Skeletal muscle tissue (tissue), 7 donors: ENCODE data around the gene GLI2.

DNA sequence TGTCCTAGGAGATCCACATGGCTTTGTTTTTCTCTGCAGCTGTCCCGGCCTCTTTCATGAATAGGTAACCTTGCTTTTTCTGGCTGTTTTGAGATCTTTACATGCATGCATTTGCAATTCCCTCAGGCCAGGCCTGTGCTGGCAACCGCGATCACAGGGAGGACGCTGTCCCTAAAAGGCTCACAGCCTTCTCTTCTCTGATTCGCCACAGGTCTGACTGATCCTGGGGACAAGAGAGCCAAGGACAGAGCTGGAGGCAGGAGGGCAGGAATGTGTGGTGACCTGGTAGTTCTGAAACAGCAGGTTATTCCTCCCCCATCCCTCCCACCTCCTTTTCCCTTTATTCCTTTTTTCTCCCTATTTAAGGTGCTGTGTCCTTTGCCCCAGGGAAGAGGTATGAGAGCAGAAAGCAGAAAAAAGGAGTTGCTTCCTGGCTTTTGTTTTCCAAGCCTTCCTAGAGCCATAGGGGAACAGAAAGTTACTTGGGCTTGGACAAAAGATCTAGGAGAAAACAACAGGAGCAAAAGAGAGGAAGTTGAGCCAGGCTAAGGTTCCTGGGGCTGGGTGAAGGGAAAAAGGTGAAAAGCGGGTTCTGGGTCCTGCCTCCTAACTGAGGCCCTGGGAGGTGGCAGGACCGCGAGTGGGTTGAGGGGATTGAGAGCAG lies 21.9 kb downstream of the TMEM177 start:
- PRO-cap, 3 experiments, result no peak in any of the 3 experiments
- RAMPAGE, long total RNA, result no peak
- RRBS, 2 experiments, result no CpG with 5 or more reads among the region's 8 CpGs

DNA sequence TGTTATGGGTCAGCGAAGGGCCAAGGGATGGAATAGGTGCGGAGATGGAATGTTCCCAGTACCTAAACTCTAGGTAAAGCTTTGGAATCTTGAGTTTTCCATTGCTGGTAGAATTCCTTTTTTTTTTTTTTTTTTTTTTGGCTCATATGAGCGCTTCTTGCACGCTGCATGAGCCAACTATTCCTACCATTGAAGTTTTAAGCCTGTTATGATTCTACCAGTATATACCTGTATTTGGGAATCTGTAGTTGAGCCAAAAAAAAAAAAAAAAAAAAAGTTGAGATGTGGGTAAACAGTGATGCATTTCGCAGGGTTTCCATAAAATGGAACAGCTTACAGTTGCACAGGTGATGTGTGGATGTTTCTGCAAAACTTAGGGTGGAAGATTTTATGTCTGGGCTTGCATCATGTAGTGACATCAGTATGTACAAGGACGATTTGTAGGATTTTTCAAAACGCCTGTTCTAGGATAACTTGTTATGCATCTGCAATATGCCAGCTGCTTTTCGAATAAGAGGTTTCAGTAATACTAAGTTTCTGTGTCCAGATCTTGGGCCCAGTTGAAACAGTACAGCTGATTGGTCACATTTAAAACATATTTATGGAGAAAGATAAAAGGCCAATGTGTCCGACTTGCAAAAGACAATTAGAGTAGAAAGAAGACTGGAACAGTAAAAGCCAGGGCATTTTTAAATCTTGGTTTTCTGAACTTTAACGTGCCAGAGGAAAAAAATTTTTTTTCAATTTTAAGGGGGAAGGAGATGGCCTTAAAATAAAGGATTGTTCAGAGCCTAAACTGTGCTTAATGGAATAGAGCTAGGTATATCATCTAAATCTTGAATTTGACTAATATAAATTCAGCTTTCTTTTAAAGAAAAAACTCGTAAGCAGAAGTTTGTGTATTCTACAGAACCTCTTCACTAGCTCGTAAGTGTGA lies 1.2 kb downstream of the PTPN4 start:
- PRO-cap, 3 experiments, result no peak in any of the 3 experiments
- RAMPAGE, long total RNA, result no peak
- RRBS, 2 experiments, result no CpG with 5 or more reads among the region's 12 CpGs

DNA sequence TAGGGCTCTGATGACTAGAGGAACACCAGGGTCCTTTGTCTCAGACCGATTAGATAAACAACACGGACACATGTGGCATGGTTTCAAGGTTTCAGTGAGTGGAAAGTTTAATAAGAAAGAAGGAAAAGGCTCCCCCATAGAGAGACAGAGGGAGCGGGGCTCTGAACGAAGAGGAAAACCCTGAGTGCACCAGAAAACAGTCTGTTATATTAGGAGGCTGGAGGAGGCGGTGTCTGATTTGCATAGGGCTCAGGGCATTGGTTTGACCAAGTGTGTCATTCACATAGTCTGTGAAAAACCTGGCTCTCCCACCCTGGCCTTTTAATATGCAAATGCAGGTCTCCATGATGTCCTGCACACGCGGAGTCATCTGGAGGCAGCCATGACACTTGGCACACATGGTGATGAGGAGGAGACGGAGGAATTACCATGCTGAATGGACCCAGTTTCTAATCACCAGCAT lies 94.1 kb downstream of the PTPN4 start:
- PRO-cap, 3 experiments, result no peak in any of the 3 experiments
- RAMPAGE, long total RNA, result no peak
- RRBS, 2 experiments, result no CpG with 5 or more reads among the region's 8 CpGs

DNA sequence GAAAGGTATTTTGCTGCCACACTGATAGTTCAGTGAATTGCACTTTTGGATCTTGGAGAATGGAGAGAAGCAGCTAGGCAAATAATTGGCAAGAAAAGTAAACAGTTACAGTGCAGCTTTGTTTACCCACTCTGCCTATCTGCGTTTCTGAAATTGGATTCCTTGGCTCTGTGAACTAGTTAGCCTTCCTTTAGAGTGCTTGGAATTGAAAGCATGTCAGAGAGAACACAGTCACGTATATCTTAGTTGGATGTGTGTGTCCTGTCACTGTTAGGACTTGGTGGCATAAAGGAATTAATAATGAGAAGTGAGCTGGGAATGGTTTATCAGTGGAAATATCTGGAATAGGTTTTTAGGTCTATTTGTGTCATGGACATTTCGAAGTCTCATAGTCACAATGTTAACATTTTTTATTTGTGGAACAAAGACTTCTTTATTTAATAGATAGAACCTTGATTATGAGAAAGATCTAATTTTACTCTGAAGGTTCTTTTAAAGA lies 54.4 kb downstream of the EPB41L5 start:
- PRO-cap, 3 experiments, result no peak in any of the 3 experiments
- RAMPAGE, long total RNA, result no peak
- RRBS, 2 experiments, result no CpG with 5 or more reads among the region's 3 CpGs

DNA sequence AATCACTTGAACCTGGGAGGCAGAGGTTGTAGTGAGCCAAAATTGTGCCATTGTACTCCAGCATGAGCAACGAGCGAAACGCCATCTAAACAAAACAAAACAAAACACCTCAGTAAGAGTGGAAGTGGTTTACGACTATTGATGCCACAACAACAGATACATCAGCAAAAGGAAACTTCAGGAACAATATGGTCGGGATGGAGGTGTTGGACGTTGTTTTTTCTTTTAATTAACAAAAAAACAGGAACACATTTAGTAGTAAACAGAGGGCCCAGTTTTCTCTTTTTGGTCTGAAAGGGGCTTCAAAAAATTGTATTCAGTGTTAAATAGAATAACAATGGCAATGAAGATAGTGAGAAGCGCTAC lies 9.8 kb upstream of the TMEM185B start:
- PRO-cap, 3 experiments, result no peak in any of the 3 experiments
- RAMPAGE, long total RNA, result no peak
- RRBS, 2 experiments, result no CpG with 5 or more reads among the region's 7 CpGs

DNA sequence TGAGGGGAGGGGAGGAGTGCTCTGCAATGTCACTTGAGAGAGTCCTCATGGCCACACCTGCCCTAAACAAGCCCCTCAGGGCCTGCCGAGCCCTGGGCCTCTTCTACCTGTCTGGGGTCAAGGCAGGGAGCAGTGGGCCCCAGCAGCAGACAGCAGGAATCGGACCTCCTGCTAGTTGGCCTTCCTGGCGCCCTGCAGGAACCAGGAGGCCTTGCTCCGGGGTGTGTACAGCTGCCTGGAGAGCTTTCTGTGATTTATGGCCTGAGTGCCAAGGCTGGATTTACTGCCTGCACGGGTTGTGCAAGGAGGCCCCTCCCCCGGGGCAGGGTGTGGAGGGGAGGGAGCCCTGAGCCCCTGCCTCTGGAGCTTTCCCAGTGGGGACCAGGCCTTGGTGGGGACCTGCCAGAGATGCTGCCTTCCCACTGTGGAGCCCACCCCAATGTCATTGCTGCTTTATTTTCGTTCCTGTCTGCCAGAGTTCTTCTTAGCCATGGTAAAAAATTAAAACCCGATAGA lies 7.2 kb upstream of the RALB start:
- PRO-cap, 3 experiments, result no peak in any of the 3 experiments
- RAMPAGE, long total RNA, result no peak
- RRBS, 2 experiments, result 4 to 11% methylated on average over 3 of the region's 8 CpGs

DNA sequence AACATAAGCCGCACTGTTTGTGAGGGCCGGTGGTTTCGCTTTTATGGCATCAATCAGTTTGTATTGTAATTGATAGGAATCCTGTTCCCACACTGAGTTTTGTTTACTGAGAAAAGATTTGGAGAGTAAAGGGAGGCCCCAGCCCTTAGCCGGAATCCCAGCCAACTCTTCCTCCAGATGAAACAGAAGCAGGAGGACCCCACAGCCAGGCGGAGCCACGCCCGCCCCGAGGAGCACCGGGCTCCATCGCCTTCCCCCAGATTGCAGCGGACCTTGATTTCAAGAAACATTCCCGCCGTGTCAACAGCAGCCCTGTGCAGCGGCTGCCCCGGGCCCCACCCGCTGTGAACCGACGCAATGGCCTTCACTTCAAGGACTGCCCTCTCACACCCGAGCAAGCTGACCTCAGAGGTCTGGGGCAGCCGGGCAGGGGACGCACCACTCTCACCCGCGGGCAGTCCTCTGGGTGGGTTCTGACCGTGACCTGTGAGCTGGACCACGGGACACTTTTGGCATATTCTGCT lies 32.3 kb upstream of the INHBB start:
- PRO-cap, 3 experiments, result no peak in any of the 3 experiments
- RAMPAGE, long total RNA, result no peak
- RRBS, 2 experiments, result 28 to 31% methylated on average over 18 of the region's 25 CpGs

GRCh38 chr2:120398903-120399849 lies 53.2 kb downstream of the INHBB start:
- PRO-cap, 3 experiments, result no peak in any of the 3 experiments
- RAMPAGE, long total RNA, result no peak
- RRBS, 2 experiments, result 74 to 80% methylated on average over 3 to 6 of the region's 24 CpGs

DNA sequence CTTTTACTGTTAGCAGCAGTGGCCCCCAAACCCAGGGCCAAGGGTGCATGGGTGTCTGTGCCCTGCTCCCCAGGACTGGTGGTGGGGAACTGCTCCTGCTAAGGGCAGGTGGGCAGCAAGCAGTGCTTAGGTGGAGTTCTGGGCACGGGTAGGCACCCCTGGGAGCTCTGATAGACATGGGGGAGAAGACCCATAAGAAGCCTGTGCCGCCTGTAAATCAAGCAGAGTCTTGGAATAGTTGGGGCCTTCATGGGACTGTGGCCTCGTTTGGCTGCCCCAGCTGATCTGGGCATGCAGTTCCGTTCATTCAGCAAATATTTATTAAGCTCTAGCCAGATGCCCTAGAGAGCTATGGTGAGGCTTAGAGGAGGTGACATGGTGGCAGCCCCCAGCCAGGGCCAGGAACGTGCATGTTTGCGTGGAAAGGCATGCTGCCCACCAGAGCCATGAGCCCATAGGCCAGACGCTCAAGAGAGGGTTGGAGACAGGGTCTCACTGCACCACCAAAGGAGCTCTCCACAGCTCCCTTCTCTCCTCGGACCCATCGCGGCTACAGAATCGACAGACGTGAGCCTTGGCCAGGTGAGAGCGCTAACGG lies 135.5 kb downstream of the INHBB start:
- PRO-cap, 3 experiments, result no peak in any of the 3 experiments
- RAMPAGE, long total RNA, result no peak
- RRBS, 2 experiments, result no CpG with 5 or more reads among the region's 14 CpGs

DNA sequence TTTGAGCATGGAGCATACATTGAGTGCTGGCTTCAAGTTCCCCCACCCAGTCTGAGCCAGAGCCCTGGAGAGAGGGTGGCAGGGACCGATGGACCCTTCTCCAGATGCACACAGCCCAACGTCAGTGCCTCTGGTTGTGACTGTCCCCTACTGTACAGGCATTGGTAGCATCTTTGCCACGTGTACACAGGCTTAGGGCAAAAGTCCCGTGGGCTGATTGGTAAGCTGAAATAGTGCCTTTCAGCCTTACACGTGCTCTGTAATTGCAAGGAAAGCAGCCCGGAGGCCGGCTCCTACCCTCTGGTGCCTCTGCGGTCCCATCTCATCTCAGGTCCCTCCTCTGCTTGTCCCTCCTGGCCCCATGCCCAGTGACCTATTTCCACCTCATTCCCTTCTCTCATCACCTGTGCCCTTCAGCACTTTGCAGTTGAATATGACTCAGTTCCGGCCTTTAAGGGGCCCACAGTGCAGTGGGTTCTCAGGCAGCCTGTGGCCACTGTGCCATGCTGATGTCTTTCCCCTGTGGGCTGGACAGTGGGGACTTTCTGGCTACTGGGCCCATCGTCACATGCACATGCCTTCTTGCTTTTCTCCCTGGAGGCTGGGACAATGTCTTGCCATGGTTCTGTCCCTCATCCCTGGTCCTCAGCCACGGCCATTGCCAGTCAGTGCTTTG lies 154.2 kb downstream of the INHBB start:
- PRO-cap, 3 experiments, result peak in 1 of 3 experiments; most common plus-strand start position 441 of the sequence (in 1)
- RAMPAGE, long total RNA, result no peak
- RRBS, 2 experiments, result no CpG with 5 or more reads among the region's 11 CpGs

GRCh38 chr2:120541255-120542123 lies 194.2 kb upstream of the GLI2 start:
- PRO-cap, 3 experiments, result peak in 2 of 3 experiments; most common plus-strand start chr2:120541762 (in 1); most common minus-strand start chr2:120541600 (in 2)
- RAMPAGE, long total RNA, result no peak
- RRBS, 2 experiments, result no CpG with 5 or more reads among the region's 16 CpGs

GRCh38 chr2:120543755-120544231 lies 191.9 kb upstream of the GLI2 start:
- PRO-cap, 3 experiments, result peak in 2 of 3 experiments; most common plus-strand start chr2:120544125 (in 1); most common minus-strand start chr2:120543879 (in 1)
- RAMPAGE, long total RNA, result no peak
- RRBS, 2 experiments, result no CpG with 5 or more reads among the region's 14 CpGs

GRCh38 chr2:120553284-120553607 lies 182.4 kb upstream of the GLI2 start:
- PRO-cap, 3 experiments, result peak in 1 of 3 experiments; most common minus-strand start chr2:120553385 (in 1)
- RAMPAGE, long total RNA, result no peak
- RRBS, 2 experiments, result no CpG with 5 or more reads among the region's 10 CpGs

GRCh38 chr2:120589591-120590446 lies 145.8 kb upstream of the GLI2 start:
- PRO-cap, 3 experiments, result peak in 1 of 3 experiments; most common minus-strand start chr2:120589914 (in 1)
- RAMPAGE, long total RNA, result no peak
- RRBS, 2 experiments, result no CpG with 5 or more reads among the region's 10 CpGs

GRCh38 chr2:120596837-120597462 lies 138.7 kb upstream of the GLI2 start:
- PRO-cap, 3 experiments, result no peak in any of the 3 experiments
- RAMPAGE, long total RNA, result no peak
- RRBS, 2 experiments, result 19 to 25% methylated on average over 4 of the region's 11 CpGs

DNA sequence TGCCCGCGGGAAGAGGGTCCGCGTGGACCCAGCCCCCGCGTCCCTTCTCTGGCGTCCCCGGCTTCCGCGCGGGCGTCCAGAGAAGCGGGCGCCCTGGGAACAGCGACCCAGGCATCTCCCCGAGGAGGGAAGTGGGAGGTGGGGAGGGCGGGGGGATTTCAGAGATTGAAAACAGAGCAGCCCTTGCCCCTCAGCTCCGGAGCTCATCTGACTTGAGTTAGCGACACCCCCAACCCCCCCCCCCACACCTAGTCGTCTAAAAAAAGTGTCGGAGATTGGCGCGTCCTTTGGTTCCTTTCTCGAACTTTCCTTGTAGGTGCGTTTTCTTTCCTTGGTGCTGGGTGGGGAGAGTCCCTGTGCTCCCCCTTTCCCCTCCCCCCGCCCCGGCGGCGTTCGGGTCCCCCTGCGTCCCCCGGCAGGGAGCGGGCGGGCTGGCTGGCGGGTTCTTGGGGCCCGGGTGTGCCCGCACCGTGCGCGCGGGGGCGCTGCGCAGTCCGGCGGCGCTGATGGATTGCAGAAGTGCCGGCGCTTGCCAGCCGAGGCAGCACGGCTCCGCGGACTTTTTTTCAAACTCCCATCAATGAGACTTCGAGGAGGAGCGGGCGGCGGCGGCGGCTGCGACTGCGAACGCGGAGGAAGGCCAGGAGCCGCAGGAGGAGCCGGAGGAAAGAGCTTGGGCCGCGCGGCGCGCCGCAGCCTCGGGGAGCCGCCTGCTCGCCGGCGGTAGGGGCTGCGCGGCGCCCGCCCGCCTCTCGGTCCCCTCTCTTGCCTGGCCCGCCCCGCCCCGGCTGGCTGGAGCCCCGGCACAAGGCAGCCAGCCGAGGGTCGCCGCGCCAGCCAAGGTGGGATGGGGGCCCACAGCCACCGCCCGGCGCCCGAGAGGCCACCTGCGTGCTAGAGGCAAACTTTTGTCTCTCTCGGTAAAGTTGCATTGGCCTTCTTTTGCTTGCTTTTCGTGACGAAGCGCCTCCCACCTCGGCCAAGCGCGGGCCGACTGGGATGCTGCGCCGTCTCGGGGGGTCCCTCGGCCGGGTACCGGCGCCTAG lies at the start of gene GLI2:
Gene GLI2 (plus strand): TSS at position 503 of the 1,046 bp plus-strand sequence.
- PRO-cap, 3 experiments, result peak in 2 of 3 experiments; most common plus-strand start position 591 of the sequence (in 2)
- RAMPAGE, long total RNA, result no peak
- RRBS, 2 experiments, result 2 to 3% methylated on average over 47 to 63 of the region's 109 CpGs

- PRO-cap, 3 experiments, result peak in 1 of 3 experiments; most common plus-strand start chr2:120741671 (in 1); most common minus-strand start chr2:120741569 (in 1)
- RAMPAGE, long total RNA, result no peak
- RRBS, 2 experiments, result 4 to 5% methylated on average over 37 of the region's 84 CpGs
These were observed 6.0 kb downstream of the GLI2 start for GRCh38 chr2:120741239-120742464.

GRCh38 chr2:121256711-121257460 lies 28.1 kb downstream of the TFCP2L1 start:
- PRO-cap, 3 experiments, result no peak in any of the 3 experiments
- RAMPAGE, long total RNA, result no peak
- RRBS, 2 experiments, result 76% methylated on average over 2 of the region's 13 CpGs; no CpG with 5 or more reads in 1 of the 2 experiments

DNA sequence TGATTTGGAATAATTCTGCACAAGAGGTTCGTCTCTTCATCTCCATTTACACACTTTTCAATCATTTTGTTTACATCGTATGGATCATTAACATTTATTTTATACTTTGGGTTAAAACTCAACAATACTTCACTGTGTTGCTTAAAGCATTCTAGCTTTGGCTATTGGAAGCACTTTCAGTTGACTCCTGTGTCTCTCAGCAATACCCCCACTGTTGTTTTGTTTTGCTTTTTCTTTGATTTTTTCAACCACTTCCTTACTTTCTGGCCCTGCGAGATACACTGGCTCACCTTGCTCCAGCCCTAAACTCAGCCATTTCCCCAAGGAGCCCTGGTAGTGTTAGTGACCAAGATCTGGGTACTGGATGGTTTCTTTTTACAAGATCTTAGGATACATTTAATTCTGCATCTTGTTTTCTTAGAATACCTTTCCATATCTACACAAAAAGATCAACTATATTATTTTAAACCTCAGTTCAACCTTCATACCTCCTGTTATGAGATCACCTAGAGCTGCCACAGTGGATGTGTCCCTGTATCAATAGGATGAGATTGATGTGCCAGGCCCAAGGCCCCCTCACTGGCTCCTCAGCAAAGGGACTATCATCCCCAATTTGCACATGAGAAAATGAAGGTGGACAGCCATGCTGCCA lies 161.3 kb downstream of the CLASP1 start:
- PRO-cap, 3 experiments, result no peak in any of the 3 experiments
- RAMPAGE, long total RNA, result no peak
- RRBS, 2 experiments, result no CpG with 5 or more reads among the region's 3 CpGs

DNA sequence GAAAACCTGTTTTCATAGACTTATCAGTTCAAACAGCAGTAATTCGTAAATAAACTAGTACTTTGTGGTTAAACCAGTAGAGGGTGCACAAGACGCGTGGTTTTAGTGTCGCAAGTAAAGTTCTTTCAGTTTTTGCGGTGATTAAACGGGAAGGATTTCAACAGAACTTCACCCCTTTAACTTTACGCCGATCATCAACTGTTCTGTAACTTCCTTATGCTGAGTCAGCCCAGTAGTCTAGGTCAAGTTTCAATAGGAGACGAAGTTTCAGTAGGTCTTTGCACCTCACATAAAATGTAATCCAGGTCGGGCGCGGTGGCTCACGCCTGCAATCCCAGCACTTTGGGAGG lies 118.3 kb downstream of the CLASP1 start:
- PRO-cap, 3 experiments, result peak in 1 of 3 experiments; most common plus-strand start position 20 of the sequence (in 1)
- RAMPAGE, long total RNA, result no peak
- RRBS, 2 experiments, result no CpG with 5 or more reads among the region's 13 CpGs